Cardiac septum (tissue), 1 donor: ENCODE measurements around a stretch of chr6.

- PRO-cap = no peak
Observed at GRCh38 chr6:157813636-157814150, 9.4 kb upstream of the SNX9 start.

DNA sequence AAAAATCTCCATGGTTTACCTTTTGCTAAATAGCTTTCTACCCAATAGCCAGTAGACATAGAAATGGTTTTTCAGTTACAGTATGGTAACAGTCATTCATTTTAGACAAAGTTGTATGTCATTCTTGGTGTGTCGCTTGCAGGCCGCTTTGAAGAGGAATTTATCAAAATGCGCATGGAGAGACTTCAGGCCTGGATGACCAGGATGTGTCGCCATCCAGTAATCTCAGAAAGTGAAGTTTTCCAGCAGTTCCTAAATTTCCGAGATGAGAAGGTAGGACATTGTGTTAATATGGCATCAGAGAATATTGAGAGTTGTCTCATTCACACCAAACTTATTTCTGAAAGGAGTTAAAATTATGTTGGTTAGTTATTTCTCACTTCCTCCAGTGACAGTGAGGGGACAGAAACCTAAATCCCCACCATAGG, 60.3 kb upstream of the SYNJ2 start:
- PRO-cap = no peak

DNA sequence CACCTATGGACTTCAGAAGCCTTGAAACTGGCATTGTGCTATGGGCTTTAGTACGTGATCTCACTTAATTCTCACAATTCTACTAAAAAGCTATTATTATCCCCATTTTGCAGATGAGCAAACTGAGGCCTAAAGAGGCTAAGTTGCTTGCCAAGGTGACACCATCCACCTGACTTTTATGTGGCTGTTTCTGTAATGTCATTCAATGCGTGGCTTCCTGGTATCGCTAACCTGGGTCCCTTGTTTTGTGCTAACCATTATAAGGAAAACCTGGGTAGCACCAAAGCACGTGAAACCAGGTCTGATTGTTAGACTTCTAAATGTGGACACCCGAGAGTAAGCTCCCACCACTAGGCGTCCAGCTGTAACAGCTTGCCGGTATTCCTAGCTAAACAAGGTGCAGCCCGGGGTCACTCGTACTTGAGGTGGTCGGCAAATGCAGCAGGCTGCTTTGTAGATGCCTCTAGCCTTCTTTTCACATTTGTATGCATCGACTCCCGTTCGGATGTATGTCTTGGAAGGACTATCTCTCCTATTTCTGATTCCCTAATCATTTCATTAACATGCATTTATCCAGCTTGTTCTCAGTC, 1.1 kb downstream of the SYNJ2 start:
- PRO-cap = no peak

GRCh38 chr6:158016858-158017402, 35.3 kb downstream of the SYNJ2 start:
- PRO-cap = unidirectional peak, plus-strand start at chr6:158017128; unidirectional peak, plus-strand start at chr6:158017224

DNA sequence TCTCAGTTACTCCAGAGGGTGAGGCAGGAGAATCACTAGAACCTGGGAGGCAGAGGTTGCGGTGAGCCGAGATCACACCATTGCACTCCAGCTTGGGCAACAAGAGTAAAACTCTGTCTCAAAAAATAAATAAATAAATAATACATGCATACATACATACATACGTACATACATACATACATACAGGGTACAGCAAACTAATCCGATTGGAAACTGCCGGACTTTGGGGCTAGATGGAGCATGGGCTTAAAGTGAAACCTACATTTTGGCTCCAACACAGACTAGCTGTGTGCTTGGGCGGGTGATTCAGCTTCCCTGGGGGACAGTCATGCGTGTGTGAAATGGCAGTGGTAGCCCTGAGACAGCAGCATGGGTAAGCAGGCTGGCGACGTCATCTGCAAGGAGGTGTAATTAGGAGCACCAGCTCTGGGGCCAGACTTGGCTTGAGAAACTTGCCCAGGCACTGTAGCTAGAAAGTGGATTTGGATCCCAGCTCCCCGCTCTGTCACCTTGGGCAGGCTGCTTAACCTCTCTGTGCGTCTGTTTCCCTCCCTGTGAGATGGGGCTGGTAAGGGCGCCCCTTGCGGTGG, 44.3 kb downstream of the SYNJ2 start:
- PRO-cap = no peak

GRCh38 chr6:158026423-158027190, 44.9 kb downstream of the SYNJ2 start:
- PRO-cap = bidirectional peak, plus-strand start at chr6:158026818, minus-strand start at chr6:158026583

GRCh38 chr6:158056959-158058148, 75.7 kb downstream of the SYNJ2 start:
- PRO-cap = no peak

GRCh38 chr6:158563469-158563892, 3.6 kb downstream of the TMEM181 start:
- PRO-cap = no peak

DNA sequence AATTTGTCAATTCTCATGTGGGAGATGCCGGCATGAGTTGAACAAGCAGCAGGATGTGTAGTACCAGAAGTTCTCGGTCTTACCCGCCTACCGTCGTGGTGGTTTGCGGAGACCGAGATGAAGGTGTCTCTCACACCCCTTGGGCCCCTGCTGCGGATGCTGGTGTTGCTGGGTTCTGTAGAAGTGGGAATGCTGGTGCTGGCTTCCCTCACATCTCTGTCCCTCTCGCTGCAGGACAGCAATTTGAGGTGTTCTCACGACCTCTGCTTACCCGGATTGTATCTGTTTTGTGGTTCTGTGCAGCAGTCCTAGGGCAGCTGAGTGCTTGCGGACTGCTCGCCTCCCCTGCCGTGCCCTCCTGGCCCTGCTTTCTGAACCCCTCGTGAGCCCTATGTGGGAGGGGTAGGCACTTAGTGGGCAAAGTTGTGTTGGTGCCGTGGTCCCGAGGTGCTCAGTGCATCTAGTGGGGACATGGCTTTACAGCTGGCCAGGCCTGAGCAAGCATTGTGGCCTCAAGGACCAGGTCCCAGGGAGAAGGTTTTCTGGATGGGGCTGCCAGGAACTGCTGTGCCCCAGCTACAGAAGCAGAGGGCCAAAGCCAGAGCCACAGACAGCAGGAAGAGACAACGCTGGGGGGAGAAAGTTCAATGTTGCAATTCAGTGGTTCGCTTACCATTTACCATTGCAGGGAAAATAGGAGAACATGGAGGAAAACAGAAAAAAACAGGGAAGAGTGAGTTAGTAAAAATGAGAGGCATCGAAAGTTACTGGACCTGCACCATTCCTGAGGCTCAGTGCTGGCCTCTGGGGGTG, 5.2 kb downstream of the TMEM181 start:
- PRO-cap = no peak

- PRO-cap = no peak
Observed at GRCh38 chr6:158655175-158656301, 5.7 kb downstream of the SYTL3 start.

- PRO-cap = unidirectional peak, plus-strand start at chr6:158708150; unidirectional peak, plus-strand start at chr6:158708420
Observed at GRCh38 chr6:158707847-158708905, 58.3 kb downstream of the SYTL3 start.

DNA sequence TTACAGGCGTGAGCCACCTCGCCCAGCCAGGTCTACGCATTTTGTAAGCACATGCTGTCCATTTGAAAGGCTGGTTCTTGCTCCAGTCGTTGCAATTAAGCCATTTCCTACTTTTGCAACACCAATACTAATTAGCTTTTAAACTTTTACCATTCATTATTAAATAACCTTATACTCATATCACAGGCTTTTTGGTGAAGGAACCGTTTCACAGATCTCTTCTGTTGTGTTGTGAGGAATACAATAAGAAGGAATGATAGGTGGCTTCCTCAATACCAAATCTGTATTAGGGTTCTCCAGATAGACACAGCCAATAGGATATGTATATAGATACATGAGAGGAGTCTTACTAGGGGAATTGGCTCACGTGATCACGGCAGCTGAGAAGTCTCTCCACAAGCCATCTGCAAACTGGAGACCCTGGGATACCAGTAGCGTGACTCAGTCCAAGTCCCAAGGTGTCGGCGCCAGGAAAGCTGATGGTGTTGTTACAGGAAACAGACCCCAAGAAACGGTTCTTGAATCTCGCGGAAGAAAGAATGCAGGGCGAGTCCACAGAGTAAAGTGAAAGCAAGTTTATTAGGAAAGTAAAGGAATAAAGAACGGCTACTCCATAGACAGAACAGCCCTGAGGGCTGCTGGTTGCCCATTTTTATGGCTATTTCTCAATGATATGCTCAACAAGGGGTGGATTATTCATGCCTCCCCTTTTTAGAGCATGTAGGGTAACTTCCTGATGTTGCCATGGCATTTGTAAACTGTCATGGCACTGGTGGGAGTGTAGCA, 61.4 kb downstream of the SYTL3 start:
- PRO-cap = no peak

DNA sequence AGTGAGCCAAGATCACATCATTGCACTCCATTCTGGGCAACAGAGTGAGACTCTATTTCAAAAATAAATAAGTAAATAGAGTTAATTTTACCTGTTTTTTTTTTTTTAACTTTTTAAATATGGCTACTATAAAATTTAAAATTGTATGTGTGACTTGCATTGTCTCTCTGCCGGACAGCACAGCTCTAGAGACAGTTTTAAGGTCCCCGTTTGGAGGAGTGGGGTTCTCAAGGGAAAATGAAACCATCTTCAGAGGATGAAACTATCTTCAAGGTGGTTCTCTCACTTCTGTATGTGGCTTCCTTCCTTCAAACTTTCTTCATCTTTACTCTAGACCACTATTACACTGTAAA, 67.3 kb downstream of the SYTL3 start:
- PRO-cap = no peak

DNA sequence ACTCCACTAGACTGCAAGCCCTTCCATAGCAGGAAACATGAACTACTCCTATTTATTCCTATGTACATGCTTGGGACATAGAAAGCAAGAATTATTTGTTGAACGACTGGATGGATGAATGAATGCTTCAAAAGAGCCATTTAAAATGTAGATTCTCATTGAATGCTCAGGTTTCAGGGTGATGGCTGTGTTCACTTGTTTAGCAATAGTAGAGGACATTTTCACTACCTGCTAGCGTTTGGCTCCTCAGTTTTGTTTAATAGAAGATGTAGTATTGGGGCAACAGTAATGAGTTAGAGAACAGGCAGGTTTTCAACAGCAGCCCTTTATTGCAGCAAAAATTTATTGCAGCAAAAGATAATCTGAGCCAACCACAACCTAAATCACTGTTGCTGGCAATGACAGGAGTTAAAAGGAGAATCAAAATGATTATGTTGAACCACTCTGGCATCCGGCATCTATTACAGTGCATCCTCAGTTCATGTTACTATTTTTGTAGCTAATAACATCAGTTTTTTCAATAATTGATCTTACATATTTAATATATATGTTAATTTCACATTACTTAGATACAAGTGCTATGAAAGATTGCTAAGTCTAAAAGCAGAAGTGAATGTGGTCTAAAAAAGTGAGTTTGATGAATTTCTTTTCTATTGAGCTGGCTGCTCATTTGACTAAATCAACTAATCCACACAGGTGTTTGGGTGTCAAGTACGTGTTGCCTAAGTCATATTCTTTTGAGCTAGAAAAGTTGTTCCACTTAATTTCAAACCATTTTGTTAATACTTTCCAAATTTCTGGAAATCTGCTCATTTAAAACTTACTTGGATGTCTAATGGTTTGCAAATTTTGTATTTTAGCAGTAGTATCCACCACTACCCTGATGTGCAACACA, 46.4 kb upstream of the EZR start:
- PRO-cap = no peak

GRCh38 chr6:158938801-158939082, 61.3 kb downstream of the RSPH3 start:
- PRO-cap = no peak

GRCh38 chr6:159000629-159000966, 596 bp upstream of the RSPH3 start:
- PRO-cap = no peak

DNA sequence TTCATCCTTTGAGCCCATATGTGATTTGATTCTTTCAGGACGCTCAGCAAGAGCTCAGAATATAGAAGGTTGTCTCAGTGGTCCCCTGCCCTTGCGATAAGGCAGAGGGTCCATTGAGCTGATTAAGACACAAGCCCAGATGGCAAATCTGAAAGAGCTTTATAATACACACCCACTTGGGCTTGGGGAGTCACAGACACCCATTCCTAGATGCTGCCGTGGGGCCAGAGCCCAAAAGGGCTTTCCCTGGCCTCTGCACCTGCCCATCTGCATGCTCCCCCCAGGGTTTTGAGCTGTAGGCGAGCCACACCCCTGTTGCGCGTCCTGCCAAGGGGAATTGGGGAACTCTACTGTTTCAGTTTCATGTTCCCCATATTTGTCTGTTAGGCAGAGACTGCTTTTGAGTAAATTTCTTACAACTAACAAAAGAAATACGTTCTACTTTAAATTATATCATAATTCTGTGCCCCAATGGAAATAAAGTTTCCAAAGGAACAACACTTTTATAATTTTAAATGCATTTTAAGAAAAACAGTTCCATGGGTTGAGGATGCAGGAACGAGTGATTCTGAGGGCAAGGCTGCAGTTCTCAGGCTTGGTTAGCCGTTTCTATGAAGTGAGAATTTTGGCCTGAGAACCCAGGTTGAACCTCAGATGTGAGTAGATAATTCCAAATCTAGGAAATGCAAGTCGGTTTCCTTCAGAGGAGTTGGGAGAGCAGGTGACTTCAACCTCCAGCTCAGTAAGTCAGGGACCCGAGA, 52.8 kb upstream of the FNDC1 start:
- PRO-cap = no peak

- PRO-cap = no peak
Observed at GRCh38 chr6:159121331-159121862, 47.8 kb upstream of the FNDC1 start.

DNA sequence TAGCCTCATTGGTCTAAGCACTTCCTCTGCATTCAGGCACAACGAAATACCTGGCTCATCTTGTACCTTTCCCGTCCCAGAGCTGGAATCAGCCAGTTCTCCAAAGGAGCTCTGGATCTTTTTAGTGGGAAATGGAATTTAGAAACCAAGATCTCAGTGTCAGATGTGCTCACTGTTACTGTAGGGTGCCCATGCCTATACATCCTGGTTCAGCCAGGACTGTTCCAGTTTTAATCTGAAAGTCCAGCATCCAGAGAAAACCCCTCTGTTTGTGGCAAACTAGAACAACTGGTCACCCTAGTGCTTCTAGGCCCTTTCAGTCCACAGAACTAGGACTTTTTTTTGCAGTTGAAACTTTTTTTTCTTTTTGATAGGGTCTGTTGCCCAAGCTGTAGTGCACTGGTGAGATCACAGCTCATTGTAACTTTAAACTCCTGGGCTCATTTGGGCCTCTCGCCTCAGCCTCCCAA, 3.9 kb upstream of the WTAP start:
- PRO-cap = no peak

GRCh38 chr6:159780834-159781480, 8.4 kb downstream of the TCP1 start:
- PRO-cap = no peak